Ascending aorta (tissue), 1 donor: ENCODE results near the genes FGF16, PGK1 and ITM2A.

GRCh38 chrX:73941014-73941554 lies 362.9 kb upstream of the ZCCHC13 start:
- PRO-cap, result no peak

- PRO-cap, result no peak
Measured at GRCh38 chrX:73947399-73947981, 356.5 kb upstream of the ZCCHC13 start.

DNA sequence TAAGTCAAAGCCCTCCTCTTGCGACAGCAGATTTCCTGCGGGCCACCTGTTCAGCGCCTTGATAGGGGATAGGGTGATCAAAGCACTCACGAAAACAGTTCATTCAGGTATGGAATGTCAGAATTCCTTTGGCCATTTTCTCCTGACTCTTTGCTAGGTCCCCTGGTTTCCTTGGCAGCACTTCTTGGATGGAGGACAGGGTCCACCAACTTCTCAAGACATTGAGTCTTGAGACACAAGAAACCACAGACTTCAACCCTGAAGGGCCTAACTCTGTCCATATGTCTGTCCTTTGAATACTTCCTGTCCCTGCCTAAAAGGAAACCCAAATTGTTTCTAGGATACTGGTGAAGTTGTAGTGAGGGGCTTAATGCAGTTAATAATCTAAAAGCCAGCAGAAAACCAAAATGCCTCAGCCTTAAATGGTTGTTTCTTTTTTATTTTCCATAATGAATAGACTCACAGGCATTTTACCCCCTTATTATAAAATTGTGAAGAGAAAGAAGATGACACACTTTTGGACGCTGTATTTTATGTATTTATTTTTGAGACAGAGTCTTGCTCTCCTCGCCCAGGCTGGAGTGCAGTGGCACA lies 98.4 kb upstream of the ZCCHC13 start:
- PRO-cap, result no peak

DNA sequence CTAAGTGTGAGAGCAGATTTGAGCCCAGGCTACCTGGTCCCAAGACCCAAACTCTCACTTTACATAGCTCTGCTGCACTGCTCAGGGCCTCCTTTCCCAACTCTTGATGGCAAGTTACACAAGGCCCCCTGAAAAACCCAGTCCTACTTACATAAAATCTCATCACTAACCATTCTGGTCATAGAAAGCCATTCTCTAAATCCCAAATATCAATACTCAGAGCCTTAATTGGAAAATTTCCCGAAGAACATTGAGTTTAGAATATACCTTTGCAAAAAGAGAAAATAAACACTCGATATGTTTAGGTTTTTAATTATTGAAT lies 84.6 kb upstream of the ZCCHC13 start:
- PRO-cap, result no peak

- PRO-cap, result no peak
Measured at GRCh38 chrX:74241727-74242386, 62.1 kb upstream of the ZCCHC13 start.

DNA sequence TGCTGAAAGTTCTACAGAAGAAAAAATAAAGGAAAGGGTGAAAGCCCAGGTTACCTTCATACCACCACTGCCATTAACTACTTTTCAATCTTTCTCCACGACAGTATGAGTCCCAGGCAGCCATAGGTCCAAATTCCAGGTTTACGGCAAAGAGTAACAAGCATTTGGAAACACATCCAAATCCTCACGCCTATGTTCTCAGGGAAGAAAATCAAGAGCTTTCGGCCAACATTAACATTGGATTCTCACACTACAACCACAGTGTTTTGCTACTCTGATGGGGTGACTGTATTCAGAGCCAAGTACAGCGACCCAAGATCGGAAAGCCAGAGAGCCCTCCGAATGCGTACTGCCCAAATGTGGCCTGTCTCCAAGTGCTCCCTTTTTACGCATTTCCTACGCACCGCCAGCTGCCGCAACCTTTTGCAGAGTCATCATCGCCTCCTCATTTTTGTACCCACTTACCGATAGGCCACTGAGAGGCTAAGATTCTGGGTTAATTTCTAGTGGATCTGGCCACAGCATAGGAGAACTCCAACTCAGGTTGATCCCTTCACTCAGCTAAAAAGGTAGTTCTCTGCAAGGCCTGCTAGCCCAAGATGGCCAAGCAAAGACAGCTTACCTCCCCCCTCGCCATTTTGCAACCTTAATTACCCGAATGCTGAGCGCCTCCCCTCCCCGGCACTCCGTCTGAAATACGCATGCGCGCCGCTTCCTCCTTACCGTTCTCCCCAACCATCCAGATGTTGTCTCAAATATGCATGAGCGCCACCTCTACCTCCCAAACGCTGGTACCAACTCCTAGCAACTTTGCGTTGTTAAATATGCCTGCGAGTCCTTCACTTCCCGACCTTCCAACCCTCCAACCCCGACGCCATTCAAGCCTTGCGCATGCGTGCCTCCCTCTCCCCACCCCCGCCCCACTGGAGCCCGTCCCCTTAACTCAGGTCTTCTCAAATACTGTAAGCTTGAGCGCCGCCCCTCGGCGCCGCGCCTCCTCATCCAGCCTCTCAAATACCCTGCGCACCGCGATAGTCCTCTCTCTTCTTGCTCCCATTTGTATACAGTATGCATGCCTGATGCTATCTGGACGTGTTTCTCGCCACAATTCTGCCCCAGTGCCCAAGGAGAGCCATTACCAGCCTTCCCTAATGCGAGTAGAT lies 11.9 kb upstream of the ZCCHC13 start:
- PRO-cap, result unidirectional peak, minus-strand start at position 648 of the sequence; unidirectional peak, minus-strand start at position 692 of the sequence; unidirectional peak, minus-strand start at position 880 of the sequence

DNA sequence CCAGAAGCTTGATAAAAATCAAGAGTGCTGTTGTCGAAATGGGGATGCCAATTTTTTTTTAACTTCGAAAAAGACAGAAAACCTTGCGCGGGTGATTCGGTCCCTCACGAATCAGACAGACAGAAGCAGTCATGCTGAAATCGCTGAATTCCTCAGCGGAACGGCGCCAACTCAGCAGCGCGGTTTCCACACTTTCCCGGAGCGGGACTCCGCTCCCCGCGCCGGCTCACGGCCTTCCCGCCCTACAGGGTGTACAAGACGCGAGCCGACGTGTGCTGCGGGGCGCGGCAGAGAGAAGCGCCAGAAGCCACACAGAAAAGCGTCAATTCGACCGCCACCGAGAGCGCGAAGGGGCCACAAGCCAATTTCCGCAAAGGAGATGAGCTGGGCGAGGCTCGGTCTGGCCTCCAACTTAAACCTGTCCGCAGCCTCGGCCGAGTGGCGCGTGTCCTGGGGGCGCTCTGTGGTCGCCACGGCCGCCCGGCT lies 1.3 kb downstream of the NEXMIF start:
- PRO-cap, result no peak

DNA sequence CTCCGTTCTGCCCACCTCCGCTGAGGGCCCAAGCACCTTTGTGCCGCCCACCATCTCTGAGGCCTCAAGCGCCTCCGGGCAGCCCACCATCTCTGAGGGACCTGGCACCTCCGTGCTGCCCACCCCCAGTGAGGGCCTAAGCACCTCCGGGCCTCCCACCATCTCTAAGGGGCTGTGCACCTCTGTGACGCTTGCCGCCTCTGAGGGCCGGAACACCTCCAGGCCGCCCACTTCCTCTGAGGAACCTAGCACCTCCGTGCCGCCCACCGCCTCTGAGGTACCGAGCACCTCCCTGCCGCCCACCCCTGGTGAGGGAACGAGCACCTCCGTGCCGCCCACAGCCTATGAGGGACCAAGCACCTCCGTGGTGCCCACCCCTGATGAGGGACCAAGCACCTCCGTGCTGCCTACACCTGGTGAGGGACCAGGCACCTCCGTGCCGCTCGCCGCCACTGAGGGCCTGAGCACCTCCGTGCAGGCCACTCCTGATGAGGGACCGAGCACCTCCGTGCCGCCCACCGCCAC lies 680 bp downstream of the MAGEE1 start:
- PRO-cap, result no peak

DNA sequence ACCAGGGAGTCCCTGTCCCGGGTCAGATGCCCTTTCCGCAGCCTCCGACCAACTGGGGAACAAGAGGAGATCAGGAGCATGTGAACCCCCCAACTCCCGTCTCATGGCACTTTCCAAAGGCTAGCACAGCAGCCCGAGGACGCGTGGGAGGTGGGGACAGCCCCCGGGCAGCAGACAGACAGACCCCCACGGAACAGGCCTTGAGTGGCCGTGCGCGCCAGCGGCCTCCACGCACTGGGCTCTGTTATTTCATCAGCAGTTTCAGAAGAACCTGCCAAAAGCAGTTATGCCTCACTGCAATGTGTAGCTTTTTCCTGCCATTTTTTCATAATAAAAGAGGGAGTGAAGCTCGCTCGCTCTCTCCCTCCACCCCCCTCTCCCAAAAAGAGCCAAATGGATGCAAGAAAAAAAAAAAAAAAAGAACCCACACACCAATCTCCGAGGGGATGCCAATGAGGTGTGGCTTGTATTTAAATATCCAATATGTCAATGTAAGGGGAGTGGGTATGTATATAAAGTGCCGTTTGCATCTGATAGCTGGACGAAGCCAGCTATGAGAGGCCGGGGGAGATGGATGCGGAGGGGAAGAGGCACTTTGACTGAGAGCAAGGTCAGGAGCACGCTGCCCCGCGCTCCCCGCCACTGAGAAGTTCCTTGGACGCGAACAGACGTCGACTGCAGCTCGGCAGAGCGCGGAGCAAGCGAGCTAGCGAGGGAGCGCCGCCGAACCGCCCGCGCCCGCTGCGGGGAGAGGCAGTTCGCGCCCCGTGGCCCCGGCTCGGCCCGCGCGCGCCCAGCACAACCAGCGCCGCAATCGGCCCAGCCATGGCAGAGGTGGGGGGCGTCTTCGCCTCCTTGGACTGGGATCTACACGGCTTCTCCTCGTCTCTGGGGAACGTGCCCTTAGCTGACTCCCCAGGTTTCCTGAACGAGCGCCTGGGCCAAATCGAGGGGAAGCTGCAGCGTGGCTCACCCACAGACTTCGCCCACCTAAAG lies at the start of gene FGF16:
TSS of gene FGF16 (plus strand) at position 540 of the 996 bp plus-strand sequence.
- PRO-cap, result no peak

GRCh38 chrX:77634246-77634883 lies 151.7 kb downstream of the ATRX start:
- PRO-cap, result no peak

DNA sequence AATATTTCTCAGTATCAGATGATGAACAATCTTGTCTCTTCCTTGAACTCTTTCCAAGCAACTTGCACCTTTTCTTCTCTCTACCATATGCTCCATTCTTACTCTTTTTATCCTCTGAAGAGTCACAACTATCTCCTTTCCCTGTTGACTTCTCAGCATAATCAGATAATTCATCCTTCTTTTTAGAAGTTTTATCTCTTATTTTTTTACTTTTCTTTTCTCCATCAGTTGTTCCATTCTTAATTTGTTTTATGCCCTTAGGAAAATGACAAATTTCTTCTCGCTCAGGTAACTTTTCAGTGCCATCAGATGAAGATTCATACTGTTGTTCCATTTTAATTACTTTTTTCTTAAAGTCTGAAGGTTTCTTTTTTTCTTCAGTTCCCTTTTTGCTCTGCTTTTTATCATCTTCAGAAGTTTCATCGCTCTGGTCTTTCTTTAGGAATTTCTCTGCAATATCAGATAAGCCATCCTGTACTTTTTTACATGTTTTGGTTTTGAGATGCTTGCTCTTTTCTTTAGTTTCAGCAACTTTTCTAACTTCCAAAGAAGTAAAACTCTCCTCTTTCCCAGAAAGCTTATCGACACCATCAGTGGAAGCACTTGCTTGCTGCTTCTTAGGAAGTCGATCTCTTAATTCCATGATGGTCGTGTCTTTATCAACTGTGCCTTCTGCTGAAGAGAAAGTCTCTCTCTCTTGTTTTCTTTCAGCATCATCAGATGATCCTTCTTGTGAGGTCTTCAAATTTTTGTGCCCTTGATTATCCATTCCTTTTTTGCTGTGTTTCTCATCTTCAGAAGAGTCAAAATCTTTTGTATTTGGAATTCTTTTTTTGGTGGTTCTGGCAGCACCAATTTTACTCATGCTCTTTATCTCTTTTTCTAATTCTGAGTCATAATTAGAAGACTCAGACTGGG lies 103.8 kb downstream of the ATRX start:
- PRO-cap, result no peak

DNA sequence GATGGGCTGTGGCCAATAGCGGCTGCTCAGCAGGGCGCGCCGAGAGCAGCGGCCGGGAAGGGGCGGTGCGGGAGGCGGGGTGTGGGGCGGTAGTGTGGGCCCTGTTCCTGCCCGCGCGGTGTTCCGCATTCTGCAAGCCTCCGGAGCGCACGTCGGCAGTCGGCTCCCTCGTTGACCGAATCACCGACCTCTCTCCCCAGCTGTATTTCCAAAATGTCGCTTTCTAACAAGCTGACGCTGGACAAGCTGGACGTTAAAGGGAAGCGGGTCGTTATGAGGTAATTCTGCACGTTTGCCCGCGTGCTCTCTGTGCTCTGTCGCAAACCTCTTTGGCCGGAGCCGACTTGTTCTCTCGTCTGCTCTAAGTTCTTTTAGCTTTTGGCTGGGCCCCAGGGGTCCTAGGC lies at the start of gene PGK1:
TSS of gene PGK1 (plus strand) at position 121 of the 404 bp plus-strand sequence.
- PRO-cap, result bidirectional peak, plus-strand start at position 128 of the sequence, minus-strand start outside the sequence

DNA sequence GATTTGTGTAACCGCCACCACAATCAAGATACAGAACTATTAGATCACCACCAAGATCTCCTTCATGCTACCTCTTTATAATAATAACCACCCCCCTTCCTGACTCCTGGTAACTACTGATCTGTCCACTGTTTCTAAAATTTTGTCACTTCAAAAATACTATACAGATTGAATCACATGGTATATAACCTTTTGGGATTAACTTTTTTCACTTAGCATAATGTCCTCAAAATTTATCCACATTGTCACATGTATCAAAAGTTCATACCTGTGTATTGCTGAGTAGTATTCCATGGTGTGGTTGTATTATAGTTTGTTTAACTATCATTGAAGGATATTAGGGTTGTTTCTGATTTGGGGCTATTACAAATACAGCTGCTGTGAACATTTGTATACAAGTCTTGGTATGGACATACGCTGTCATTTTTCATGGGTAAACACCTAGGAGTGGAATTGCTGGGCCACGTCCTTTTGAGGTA lies 3.3 kb downstream of the PGK1 start:
- PRO-cap, result no peak

DNA sequence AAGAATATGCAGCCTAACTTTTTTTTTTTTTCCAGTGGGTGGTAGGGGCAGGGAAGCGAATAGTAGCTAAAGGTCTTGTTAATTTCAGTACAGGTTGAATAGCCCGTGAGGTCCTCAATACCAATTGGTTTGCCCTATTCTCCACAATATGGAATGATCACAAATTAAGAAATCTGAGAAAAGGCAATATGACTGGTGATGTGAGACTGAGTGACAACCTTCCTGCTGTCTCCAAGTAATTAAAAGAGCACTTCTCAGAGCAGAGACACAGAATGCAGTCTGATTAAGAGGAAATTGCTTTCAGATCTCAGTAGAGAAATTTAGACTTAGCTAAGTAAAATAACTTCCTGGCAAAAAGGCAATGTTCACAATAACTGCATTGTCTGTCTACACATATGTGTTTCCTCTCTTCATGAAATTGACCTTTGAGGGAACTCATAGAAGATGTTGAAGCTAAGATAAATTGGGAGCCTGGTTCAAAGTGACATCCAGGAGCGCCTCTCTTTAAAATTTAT lies 23.0 kb downstream of the GPR174 start:
- PRO-cap, result no peak

- PRO-cap, result unidirectional peak, minus-strand start at chrX:79367325
Measured at GRCh38 chrX:79366725-79367836, at the start of gene ITM2A. Gene ITM2A (minus strand): TSS chrX:79367334.

DNA sequence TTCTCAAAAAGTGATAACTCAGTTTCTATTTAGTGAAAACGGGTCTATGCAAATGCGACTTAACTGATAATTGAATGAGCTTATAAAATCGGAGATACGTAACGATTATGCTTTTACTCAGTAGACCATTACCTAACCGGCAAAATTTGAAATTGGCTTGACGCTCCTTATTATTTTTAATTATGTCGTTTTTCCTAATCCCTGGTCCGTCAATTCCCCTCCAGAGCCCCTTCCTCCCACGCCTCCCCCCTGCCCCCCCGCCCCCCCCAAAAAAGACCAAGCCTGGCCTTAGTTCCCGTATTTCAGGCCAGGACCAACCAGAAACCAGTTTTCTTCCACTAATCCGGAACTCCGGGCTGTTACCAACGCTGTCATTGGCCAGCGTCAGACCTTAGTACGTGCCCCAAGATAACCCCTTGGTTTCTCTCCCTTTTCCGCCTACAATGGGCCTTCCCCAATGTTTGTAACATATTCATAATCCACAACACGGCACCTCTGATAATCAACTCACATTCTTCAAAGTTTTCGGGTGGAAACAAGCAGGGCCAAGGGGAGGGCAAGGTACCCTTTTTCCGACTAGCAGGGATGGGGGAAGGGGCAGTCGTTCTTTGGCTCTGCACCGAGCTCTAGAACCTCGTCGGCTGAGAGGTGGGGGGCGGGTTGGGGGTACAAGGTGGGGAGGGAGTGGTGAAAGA lies 1.7 kb downstream of the BRWD3 start:
- PRO-cap, result unidirectional peak, minus-strand start at position 244 of the sequence

GRCh38 chrX:81118260-81118678 lies 83.4 kb downstream of the HMGN5 start:
- PRO-cap, result no peak

- PRO-cap, result no peak
Measured at GRCh38 chrX:81200891-81201249, 843 bp downstream of the HMGN5 start.

GRCh38 chrX:84187425-84187727 lies 623 bp downstream of the RPS6KA6 start:
- PRO-cap, result no peak

GRCh38 chrX:85004598-85004936 lies 890 bp downstream of the APOOL start:
- PRO-cap, result no peak